Occipital lobe (tissue), 2 donors: ENCODE measurements around a stretch of chr5.

DNA sequence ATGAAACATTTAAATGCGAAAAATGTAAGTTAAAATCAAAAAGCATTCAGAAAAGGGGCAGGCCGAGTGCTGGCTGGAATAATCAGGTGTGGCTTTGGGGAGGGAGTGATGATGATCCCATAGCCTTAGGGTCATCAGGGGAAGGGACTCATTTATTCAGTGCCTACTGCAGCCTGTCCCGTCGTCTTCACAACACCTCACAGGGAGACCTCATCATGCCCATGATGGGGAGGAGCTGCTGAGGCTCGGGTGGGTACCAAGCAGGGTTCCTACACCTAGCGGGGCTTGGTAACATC is 4.0 kb downstream of the CKMT2 start:
- RAMPAGE, long total RNA: no peak

- RAMPAGE, long total RNA: no peak
These were observed 6.6 kb downstream of the CKMT2 start for GRCh38 chr5:81239763-81240028.

DNA sequence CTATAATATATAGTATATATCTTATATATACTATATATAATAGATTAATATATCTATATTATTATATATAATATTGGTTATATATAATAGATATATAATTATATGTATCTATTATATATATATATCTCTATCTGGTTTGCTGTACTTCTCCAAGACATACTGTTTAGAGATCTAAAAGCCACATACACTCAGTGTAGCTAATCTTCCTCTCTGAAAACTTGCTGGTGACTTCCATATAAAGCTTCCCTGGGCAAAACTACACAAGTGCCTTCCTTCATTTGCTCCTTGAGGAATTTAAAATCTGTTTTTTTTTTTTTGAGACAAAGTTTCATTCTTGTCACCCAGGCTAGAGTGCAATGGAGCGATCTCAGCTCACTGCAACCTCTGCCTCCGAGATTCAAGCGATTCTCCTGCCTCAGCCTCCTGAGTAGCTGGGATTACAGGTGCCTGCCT is 5.2 kb upstream of the ZCCHC9 start:
- RAMPAGE, long total RNA: no peak

GRCh38 chr5:81506763-81507480 is 113.0 kb upstream of the ACOT12 start:
- RAMPAGE, long total RNA: no peak

DNA sequence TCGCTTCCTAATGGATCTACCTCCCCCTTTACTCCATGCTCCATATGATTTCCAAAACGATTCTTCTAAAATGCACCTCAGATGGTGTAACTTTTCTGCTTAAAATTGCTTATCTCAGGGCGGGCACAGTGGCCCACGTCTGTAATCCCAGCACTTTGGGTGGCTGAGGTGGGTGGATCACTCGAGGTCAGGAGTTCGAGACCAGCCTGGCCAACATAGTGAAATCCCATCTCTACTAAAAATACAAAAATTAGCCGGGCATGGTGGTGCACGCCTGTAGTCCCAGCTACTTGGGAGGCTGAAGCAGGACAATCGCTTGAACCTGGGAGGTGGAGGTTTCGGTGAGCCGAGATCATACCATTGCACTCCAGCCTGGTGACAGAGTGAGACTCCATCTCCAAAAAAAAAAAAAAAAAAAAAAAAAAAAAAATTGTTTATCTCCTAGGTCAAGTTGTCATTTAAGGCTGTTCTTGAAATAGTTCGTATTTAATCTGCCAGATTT is 12.1 kb downstream of the SSBP2 start:
- RAMPAGE, long total RNA: no peak

GRCh38 chr5:81825088-81825745 is 74.3 kb upstream of the SSBP2 start:
- RAMPAGE, long total RNA: no peak

- RAMPAGE, long total RNA: no peak
These were observed 371 bp downstream of the TMEM167A start for GRCh38 chr5:83076748-83077297.

DNA sequence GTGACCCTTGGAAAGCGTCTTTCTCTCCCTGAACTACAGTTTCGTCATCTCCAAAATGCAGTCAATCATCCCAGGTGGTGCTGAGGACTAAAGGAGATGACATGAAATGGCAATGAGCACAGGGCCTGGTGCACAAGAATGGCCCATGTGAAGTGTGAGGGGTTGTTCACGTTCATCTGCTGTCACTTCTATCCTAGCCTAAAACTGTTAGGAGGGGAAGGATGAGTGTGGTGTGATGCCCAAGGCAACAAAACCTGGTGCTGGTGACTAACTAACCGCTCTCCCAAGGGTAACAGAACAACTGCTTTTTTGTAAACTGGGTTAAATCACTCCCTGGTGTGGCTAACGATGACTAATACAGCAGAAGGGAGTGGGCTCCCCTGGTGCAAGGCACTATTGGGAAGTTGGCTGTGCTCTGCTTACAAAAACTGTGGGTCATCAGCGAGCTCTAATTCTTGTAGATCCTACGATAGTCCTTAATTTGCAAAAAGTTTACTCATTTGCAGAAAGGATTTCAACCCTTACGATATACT is 103.3 kb upstream of the VCAN start:
- RAMPAGE, long total RNA: no peak

DNA sequence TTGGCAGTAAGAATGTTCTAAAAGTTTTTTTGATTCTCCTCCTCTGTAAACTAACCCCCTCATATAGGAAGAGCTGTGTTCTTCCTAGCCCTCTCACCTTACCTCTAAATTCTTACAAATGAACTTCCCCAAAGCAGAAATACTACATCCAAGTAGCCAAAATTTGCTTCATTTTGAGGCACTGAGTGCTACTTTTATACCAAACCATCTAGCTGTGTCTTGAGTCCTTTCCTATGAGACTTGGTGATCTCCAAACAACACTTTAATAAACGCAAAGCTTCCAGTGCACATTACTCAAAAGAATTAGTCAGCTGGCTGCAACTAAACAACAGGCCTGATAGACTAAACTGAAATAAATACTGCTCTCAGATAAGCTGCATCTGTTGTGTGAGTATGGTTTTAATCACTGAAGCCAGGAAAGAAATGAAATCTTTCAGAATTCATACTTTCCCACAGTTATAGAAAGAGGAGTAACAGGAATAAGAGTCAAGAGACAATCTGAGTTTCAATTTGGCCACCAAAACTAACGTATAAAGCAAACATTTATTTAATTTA is 80.3 kb downstream of the VCAN start:
- RAMPAGE, long total RNA: no peak

- RAMPAGE, long total RNA: no peak
These were observed 154.4 kb upstream of the EDIL3 start for GRCh38 chr5:84538936-84539619.

DNA sequence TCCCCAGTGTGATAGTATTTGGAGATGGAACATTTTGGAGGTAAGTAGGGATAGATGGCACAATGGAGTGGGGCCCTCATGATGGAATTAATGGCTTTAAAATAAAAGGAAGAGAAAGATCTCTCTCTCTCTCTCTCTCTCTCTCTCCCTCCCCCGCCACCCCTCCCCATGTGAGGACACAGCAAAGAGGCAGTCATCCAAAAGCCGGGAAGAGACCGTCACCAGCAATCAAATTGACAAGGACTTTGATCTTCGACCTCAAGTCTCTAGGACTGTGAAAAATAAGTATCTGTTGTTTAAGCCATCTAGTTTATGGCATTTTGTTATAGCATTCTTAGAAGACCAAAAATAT is 644.6 kb upstream of the COX7C start:
- RAMPAGE, long total RNA: no peak

DNA sequence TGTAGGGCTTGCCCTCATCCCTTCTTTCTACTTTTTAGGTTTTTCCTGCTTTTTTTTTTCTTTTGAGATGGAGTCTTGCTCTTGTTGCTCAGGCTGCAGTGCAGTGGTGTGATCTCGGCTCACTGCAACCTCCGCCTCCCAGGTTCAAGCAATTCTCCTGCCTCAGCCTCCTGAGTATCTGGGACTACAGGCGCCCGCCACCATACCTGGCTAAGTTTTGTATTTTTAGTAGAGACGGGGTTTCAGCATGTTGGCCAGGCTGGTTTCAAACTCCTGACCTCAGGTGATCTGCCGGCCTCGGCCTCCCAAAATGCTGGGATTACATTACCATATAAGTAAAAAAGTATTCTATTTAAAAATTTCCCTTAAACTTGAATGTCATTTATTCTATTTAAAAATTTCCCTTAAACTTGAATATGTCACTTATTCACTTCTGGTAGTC is 37.5 kb downstream of the CCNH start:
- RAMPAGE, long total RNA: no peak

- RAMPAGE, long total RNA: no peak
These were observed 357.8 kb upstream of the CCNH start for GRCh38 chr5:87770391-87771144.

DNA sequence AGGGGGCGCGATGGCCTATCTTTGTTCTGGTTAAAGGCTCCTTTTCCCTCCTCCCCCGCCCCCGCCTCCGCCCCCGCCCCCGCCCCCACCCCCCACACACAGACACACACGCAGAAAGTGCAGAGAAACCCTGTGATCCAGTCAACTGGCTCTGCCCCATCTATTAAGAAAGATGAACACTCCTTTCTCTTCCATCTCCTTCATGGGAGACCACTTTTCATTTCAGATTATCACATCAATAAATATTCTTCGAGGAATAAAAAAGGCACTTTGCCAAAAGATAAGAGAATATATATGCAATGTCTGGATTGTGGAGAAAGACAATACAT is 127.0 kb downstream of the TMEM161B start:
- RAMPAGE, long total RNA: start-site peak on the plus strand centred at position 144 of the sequence, 104 bp wide, 448 and 90 reads in 2 replicates

DNA sequence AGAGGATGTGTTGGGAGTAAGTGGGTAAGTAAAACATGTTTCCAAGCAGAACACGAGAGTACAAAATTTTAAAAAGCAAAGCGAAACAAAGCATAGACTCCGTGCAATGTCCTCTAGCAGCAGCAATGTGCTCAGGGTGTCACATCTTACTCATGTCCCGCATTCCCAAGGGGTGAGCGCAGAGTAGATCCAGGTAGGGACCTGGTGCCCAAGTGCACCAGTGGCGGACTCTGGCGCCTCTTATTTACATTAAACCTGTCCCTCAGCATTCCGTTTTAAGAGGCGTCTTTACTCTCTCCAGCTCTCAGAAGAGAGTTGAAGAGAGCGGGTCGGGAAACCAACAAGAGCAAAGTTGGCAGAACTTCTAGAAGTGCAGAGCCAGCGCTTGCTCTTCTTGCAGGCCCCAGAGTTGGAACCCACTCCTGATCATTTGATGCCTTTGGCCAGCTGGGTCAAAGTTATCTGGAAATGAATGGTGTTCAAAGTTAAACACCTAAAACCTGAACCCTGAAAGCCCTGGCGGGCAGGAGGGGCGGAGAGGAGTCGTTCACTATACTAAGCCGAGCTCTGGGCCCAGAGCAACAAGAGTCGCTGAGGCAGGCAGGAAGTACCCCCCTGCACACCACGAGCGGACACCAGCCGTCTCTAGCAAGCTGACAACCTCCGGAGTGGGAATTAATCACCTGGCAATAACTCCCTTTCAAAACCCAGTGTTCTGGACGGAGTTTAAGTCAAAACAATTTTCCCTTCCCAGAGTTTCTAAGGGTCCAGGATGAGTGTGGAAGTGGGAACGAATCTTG is 122.9 kb downstream of the TMEM161B start:
- RAMPAGE, long total RNA: no peak

GRCh38 chr5:88689116-88689707 is 193.8 kb downstream of the MEF2C start:
- RAMPAGE, long total RNA: no peak

DNA sequence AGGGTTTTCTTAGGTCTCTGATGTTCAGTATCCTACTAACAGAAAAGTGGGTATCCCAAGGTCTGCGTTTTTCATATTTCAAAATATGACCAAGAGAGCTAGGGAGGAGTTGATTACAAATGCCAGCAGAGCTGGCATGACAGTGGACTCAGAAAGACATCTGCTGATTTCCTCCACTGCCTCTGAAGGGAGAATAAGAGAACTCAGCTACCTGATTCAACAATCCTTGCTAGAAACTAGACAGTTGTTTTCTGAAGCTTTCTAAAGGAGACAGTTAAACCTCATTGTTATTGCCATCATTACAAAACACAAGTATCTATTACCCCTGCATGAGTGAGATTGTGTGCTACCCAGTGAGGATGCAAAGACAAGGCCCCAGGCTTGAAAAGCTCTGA is 150.4 kb downstream of the MEF2C start:
- RAMPAGE, long total RNA: no peak

- RAMPAGE, long total RNA: no peak
These were observed 147.9 kb downstream of the MEF2C start for GRCh38 chr5:88734956-88735569.

DNA sequence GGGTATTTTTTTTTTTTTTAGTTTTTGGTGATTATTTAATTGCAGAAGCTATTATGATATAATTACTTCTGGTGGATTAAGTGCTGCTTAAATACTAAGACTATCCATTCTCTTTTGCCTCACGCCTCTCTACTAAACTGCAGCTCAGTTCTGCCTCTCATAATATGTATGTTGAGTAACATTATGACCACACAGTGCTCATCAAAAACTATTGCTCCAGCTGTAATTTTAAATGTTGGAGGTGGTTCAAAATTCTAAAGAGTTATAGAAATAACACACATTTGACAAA is 57.8 kb downstream of the MEF2C start:
- RAMPAGE, long total RNA: no peak

DNA sequence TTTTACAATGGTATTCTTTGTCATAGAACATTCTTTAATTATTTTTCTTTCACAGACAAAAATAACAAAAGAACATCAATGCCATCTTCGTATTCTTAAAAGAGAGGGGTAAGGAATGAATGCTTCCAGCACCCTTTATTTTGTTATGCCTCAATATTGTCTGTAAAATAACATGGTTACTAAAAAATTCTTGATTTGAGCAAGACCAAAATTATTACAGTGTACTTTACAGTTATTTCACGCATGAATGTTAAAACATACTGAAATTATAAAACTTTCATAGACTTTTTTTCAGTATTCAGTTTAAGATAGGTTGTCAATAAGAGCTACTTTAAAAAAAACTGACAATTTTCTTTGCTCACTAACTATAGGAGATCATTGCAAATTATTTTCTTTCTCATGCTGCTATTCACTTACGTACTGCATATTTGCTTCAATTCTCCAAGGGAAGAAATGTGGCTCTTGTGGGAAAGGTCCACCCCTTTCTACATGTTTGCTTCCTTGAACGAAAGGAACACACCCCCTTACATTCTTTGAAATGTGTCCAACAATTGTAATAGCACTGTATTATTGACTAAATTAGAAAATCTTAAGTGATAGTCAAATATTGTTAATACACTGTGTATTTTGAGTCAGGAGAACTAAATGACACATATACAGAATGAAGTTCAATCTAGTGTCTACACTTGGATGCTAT is 5.3 kb downstream of the MEF2C start:
- RAMPAGE, long total RNA: no peak